H7 (cell line): ENCODE data around the genes RESF1 and DNM1L.

DNA sequence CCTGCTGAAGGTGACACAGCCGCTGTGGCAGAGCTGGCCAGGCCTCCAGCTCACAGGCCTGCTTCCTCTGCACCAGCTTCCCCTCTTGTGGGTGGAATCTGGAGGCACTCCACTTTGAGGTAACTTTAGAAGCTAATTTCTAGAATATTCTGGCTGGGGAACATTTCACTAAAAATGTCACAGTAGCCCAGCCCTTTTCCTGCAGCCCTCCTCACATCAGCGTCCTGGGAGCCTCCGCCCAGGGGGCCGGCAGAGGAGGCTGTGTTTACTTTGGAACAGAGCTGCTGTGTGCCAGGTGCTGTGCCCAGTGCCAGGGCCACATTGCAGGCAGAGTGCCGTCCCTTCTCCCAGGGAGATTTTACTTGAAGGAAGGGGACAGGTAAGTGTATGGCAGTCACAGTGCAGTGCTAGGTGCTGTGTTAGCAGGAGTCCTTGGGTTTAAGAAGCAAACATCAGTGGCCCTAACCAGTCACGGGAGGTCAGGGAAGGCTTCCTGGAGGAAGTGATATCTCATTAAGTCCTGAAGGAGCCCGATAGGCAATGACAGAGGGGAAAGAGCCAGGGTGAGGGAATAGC is 62.3 kb downstream of the TSPAN11 start:
- RAMPAGE, long total RNA: no peak

- RAMPAGE, long total RNA: no peak
Measured at GRCh38 chr12:31442662-31442982, 116.7 kb upstream of the SINHCAF start.

DNA sequence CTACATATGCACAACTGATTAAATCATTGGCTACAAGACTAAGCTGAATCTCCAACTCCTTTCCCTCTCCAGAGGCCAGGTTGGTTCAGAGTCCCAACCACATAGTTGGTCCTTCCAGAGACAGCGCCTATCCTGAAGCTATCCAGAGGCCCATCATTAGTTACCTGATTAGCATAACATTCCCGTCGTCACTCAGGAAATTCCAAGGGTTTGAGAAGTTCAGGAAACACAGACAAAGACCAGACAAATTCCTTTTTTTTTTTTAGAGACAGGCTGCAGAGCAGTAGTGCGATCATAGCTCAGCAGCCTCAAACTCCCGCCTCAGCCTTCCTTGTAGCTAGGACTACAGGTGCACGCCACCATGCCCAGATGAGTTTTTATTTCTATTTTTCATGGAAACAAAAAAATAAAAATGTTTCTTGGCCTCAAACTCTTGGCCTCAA is 84.0 kb downstream of the DENND5B start:
- RAMPAGE, long total RNA: no peak

GRCh38 chr12:31887067-31887483 is 72.1 kb upstream of the RESF1 start:
- RAMPAGE, long total RNA: no peak

GRCh38 chr12:31959006-31959969 is at the start of gene RESF1:
Gene RESF1 (plus strand): TSS chr12:31959415.
- RAMPAGE, long total RNA: start-site peak on the minus strand at chr12:31959264-31959305, 8 reads; start-site peak on the plus strand at chr12:31959366-31959449, 634 reads

DNA sequence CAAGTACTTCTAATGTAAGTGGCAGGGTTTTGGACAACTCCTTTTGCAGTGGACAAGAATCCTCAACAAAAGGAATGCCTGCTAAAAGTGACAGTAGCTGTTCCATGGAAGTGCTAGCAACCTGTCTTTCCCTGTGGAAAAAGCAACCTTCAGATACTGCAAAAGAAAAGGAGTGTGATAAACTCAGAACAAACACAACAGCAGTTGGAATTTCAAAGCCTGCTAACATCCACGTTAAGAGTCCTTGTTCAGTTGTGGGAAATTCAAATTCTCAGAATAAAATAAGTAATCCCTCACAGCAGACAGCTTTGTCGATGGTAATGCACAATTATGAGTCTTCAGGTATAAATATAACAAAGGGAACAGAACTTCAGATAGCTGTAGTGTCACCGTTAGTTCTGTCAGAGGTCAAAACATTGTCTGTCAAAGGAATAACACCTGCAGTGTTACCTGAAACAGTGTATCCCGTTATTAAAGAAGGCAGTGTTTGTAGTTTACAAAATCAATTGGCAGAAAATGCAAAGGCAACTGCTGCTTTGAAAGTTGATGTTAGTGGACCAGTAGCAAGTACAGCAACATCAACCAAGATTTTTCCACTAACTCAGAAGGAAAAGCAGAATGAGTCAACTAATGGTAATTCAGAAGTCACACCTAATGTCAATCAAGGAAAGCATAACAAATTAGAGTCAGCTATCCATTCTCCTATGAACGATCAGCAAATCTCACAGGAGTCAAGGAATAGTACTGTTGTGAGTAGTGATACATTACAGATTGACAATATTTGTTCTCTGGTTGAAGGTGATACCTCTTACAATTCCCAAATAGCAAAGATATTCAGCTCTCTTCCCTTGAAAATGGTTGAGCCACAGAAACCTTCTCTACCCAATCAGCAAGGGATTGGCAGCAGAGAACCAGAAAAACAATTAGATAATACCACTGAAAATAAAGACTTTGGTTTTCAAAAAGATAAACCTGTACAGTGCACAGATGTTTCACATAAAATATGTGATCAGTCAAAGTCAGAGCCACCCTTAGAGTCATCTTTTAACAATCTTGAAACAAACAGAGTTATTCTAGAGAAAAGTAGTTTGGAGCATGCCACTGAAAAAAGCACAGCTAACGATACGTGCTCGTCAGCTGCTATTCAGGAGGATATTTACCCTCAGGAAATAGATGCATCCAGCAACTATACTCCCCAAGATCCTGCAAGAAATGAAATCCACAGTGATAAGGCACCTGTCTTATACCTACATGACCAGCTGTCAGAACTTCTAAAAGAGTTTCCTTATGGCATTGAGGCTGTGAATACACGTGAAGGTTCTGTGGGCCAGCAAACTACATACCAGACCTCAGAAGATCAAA is 24.1 kb downstream of the RESF1 start:
- RAMPAGE, long total RNA: no peak

DNA sequence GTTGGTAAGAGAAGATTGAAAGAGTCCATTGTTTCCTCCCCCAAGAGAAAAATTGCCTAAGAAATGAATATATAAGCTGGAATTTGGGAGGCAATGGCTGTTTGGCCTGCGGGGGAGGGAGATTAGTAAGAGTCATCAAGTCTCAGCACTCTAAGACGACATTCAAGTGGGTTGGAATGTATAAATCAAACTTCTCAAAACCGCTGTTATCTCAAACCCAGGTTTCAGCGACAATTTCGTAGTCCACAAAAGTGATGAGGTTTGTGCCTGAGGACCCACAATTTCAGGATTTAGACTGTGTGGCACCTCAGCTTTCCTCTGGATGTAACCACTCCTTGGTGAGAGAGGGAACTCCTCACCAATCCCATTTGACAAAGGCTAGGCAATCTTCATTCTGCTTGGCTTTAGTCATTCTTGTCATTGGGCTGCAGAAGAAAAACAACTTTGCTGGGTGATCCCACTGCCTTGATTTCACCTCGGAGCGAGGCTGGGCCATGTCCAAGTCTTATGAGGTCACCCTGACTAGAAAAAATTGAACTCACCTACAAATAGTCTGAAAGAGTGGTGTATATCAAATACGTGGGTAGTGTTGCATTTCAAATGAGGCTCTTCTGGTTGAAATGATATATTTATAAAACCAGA is 1.1 kb downstream of the BICD1 start:
- RAMPAGE, long total RNA: no peak

DNA sequence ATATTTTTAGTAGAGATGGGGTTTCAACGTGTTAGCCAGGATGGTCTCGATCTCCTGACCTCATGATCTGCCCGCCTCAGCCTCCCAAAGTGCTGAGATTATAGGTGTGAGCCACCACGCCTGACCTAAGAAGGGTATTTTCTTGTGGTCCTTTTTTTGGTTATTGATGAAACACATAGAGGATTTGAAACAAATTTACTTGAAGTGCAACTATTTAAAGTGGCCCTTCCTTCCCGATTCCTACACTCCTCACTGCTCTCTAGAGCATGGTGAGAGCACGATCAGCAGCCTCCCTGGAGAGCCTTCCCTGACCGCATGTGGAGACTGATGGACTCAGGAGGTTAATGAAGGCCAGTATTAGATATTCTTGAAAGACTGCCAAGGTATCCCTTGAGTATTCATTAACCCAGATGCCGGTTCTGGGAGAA is 102.9 kb upstream of the FGD4 start:
- RAMPAGE, long total RNA: no peak

GRCh38 chr12:32379637-32380021 is 19.7 kb upstream of the FGD4 start:
- RAMPAGE, long total RNA: no peak

DNA sequence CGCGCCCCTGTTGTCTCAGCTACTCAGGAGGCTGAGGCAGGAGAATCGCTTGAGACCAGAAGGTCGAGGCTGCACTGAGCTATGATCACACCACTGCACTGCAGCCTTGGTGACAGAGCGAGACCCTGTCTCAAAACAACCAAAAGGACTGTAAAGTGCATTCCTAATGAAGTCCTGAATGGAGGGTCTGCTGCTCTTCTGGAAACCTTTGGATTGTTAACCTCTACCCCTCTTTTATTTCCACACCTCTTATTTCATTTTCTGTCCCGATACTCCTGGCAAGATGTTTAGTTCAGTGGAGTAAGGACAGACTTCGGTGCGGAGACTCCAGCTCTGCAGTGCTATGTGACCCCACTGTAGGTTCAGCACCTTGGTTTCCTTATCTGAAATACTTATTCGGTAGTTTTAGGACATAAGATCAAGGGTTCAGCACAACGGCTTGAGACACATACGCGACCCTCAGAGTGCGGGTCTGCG is 663 bp upstream of the FGD4 start:
- RAMPAGE, long total RNA: no peak

GRCh38 chr12:32455793-32456159 is 56.4 kb downstream of the FGD4 start:
- RAMPAGE, long total RNA: no peak

DNA sequence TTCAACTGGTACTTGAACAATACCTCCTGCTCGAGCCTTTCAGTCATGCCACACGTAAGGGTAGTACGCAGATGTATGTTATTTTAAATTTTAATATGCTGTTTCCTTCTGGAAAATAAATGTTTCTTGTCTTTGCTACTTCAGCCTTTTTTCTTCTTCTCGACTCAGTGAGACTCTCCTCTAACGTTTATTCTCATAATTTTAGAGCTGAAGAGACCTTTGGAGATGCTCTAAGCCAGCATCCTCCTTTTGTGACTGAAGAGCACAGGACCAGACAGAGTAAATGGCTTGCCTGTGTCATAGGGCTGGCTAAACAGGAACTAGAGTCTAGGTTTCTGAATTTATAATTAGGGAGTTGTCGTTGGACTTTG is 98.4 kb downstream of the FGD4 start:
- RAMPAGE, long total RNA: no peak

GRCh38 chr12:32678893-32679802 is at the start of gene DNM1L:
Gene DNM1L (plus strand): TSS chr12:32679301.
- RAMPAGE, long total RNA: no peak

- RAMPAGE, long total RNA: no peak
Measured at GRCh38 chr12:32821281-32821719, 65.6 kb upstream of the YARS2 start.

DNA sequence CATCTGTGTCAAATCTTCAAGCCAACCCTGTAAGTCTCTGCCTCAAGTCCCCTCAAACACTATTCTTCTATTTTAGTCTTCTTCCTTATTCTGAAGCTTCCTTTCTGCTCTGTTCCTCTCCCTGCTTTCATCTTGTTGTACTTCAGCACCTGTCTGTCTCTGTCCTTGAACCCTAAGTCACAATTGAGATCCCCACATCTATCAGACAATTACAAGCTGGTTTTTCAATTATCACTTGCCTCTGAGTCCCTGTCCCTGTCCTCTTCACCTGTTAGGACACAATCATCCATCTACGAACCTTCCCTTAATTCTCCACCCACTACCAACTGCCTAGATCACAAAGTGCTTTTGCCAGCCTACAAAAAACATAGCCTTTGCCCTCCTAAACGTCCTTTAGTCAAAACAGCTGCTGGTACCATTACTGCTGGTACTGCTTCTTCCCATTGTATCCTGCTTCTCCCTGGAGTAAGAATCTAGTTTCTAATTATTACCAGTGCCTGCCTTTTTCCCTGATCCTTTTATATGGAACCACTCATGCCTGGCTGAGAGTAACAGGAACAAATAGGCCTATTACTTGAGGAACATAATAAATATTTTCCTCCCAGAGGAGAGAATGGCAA is 82.1 kb downstream of the CPNE8 start:
- RAMPAGE, long total RNA: no peak

DNA sequence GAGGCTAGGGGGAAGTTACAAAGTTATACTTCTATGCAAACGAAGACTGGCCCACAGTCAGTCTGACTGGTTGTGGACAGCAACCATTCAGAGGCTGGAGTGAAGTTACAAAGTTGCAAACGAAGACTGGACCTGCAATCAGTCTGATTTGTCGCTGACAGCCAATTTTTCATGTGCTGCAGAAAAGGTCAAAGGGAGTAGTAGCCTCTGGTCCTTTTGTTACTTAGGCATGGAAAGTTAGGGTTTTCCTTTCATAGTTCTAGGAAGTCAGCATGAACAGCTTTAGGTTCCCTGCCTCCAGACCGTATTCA is 78.0 kb upstream of the CPNE8 start:
- RAMPAGE, long total RNA: no peak

- RAMPAGE, long total RNA: no peak
Measured at GRCh38 chr12:39145014-39145829, 239.8 kb upstream of the CPNE8 start.

DNA sequence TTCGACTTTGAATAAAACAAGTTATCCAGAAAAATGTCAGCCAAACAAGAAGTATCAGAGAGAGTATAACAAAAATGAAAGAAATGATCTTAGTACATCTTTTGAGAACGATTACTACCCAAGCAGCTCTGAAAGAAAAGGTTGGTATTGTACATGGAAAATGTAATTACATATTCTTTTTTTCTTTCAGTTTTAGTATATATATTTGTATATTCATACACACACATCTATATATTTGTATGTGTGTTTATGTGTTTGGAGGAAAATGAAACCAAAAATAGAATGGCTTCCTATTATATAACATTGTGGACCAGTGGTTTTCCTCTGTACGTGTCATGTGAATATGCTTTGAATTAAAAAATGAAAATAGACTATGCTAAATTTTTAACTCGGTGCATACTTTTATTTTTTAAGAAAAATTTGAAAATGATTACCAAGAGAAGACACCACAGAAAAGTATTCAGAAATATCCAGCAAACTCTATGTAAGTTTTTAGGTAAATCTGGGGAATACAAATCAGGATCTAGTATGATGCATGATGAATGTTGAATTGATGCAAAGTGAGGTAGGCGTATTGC is 57.1 kb downstream of the C12orf40 start:
- RAMPAGE, long total RNA: no peak

DNA sequence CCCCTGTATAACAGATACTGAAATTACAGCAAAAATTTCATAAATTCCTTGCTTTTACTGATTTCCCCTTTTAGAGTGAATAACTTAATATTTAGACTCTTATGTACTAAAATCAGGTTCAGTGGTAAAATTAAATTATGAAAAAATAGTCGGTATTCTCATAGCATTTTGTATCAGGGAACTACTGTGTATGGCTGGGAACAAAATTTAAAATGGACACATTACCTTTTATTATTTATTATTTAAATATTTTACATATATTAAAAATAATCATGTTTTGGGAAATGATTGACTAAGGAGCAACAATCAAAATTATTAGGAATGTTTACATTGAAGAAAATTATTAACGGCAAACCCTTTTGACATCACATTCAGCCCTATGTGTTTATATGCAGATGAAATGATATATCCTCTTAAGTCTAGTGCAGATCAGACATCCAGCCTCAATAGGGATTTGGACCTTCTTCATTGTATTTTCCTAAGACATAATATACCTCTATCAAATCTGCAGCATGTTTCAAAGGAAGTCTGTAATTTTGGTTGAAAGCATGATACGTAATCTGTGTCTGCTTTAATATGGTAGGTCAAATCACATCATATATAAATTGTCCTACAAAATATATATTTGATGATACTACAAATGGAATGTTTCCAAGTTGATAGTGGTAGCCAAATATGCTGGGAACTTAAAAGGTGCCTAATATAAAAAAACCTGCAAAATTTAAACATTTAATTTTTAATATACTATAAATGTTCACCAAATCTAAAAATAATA is 130.9 kb downstream of the C12orf40 start:
- RAMPAGE, long total RNA: no peak

DNA sequence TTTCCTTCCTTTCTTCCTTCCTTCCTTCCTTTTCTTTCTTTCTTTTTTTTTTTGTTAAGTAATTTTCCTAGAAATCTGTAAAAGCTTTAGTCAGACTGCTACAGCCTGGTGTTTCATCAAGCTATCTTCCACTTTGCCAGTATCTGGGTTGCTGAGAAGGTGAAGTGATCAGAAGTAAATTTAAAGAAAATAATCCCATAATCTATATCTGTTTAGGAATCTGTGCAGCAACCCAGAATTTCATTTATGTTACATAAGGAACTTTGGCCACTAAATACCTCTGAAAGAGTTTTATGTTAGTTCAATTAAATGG is 227.5 kb downstream of the C12orf40 start:
- RAMPAGE, long total RNA: no peak